Camera-type eye (tissue), 1 donor: ENCODE measurements around the genes CSNK1G1, PIF1 and DPP8.

DNA sequence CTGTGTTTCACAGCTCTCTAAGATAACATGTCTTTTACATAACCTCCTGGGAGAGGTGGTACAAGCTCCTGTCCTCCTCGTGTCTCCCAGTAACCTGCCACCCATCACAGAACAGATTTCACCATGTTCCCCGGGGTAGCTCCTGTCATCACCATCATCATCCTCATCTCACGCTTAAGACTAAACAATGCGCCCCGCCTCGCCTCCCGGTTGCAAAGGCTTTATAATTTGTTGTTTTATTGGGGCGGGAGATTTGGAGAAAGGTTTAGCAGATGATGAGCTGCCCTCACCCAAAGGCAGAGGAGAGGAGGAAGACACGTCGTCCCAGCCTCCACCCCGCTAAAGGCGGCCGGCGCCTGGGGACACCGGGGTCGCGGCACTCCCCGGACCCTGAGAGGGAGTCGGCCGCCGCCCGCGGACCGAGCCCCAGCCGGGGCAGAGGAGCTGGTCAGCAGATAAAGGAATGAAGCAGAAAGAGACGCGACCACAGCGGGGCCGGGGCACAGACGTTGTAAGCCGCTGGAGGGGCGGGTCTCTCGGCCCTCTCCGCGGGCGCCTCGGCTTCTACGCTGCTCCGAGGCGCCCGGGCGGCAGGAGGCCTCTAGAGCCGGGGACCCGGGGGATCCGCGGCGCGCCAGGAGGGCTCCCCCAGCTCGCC is 620 bp downstream of the HERC1 start:
- RAMPAGE, long total RNA, result no peak

- RAMPAGE, long total RNA, result no peak
These were observed 26.4 kb upstream of the HERC1 start for GRCh38 chr15:63859929-63860713.

GRCh38 chr15:64152902-64153362 is 1.4 kb downstream of the SNX22 start:
- RAMPAGE, long total RNA, result no peak

- RAMPAGE, long total RNA, result no peak
These were observed 2.1 kb downstream of the SNX22 start for GRCh38 chr15:64153363-64154203.

GRCh38 chr15:64355932-64356888 is at the start of gene CSNK1G1:
CSNK1G1 (minus strand) TSS chr15:64356173.
- RAMPAGE, long total RNA, result start-site peak on the minus strand at chr15:64356083-64356123, 32 reads

GRCh38 chr15:64461788-64462615 is 1.6 kb downstream of the ZNF609 start:
- RAMPAGE, long total RNA, result no peak

DNA sequence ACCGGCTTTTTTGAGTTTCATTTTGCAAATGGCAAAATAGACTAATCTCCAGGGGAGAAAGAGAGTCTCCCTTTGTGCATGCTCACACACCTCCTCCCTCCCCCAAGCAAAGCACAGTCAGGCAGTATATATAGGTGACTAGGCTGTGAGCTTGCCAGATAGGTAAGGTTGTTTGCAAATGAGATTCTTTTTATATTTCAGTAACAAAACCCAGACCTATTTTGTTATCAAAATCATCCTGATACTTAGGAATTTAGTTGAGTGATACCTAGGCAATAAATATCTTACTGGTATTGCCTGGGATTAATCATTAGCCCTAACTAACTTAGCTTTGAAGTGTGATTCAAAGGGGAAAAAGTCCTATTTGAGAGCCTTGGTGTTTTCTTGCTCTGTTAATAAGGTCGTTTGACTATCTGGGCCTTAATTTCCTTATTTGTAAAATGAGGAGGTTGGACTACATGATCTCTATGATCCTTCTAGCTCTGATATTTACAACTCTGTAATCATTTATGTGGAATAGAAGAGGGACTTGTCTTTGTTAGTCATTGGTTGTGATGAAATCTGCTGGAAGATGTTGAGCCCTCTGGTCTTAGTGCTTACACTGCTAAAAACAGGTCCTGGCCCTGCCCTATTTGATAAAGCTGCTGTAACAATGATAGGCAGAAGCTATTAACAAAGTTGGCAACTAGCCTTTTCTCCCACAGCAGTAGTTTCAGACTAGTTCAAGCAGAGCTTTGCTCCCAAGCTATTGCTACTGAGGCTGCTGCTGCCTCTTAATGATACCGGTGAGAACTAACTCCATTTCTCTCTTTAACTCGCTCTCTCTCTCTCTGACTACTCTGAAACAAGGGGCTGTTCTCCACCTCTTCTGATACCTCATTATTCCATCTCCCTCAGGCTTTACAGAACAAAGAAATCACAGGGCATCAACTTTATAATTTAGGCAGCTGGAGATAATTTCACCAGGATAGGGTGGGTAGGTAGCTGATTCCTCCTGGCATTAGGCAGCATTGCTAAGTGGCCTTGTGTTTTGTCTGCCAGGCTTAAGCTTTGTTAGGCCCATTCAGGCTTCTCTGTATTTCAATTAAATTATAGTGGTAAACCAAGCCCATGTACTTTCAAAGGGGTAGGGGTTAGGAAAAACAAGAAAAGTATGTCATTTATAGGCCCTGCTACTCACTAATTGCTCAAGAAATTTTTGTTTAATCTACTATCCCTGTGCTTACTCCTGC is 139.9 kb downstream of the RBPMS2 start:
- RAMPAGE, long total RNA, result no peak

GRCh38 chr15:64673833-64674570 is 101.4 kb downstream of the RBPMS2 start:
- RAMPAGE, long total RNA, result no peak

DNA sequence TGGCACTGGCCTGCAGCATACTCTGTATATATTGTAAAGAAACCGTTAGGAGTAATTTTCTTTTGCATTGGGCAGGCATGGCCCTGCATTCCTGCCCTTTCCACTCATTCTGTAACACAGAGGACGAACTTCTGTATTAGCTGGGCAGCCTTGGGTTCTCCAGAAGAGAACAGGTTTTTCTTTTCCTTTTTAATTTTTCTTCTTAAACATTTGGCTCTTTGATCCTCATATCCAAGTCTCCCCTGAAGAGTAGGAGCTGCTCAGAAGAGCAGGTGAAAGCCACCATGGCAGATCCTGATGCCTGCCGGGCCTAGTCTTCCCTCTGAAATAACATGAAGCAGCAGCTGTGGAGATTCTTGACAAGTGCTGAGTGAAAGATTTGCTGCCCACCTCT is 91.6 kb downstream of the RBPMS2 start:
- RAMPAGE, long total RNA, result no peak

DNA sequence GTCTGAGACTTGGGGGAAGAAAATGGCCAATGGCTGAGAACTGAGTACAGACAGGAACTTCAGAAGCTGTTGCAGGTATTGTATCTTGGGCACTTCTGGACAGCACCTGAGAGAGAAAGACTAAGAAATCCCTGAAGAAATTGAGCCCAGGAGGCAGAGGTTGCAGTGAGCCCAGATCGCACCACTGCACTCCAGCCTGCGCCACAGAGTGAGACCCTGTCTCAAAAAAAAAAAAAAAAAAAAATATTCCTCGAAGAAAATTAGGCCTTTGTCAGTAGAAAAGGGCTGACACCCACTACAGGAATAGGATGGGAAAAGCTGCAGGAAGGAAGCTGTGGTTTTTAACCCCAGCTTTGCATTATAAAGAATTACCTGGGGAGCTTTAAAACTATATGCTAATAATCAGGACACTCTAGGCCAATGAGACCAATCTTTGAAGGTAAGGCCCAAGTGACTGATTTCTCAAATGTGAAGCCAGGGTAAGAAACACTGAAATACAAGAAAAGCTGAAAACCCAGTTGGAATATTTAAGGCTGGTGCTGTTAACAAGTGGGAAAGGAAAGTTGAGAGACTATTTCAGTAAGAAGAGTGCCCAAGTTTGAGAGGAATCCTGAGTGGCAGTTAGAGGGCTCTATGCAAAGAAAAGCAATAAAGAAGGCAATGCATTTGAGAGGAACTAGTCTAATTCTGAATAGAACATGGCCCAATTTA is 74.4 kb downstream of the RBPMS2 start:
- RAMPAGE, long total RNA, result no peak

- RAMPAGE, long total RNA, result no peak
These were observed 727 bp downstream of the RBPMS2 start for GRCh38 chr15:64774567-64775157.

DNA sequence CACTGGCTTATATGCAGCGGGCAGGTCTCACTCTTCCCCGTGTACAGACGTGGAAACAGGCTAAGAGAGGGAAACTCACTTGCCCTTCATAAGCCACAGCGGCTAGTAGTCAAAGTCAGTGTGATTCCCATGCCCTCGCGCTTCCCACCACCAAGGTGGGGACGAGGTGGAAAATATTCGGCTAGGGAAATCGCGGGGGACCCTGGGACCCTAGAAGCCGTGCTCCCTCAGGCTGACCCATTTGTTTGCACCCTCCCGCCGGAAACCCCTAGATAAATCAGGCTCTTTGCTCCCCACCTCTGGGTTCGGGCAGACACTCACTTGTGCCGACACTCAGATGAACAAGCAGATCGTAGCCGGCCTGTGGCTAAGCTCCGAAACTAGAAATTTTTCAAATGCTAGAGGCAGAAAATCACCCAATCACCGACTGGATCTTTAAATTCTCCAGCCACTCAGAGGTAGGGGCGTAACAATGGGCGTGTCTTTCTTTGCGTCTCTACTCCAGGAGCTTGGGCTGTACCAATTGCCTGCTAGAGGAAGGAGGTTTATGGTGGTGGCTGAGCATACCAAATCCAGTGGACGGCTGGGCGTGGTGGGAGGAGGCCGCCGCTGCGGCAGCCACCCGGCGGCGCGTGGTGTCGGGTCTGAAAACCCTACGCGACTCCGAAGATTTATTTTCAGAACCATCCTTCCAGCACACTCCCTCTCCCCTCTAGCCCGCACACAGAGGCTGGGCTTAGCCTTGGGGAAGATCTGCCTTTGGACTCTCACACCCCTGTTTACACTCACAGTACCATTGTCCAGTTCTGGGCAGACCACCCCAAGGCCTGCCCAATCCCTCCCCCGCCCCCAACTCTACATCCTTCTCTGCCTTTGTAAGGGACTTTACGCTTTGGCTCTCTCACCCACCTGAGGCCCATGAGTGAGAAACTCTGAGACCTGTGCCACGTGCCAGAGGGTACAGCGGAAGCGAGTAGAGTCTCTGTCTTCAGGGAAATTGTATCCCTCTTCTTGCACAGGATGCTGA is at the start of gene PIF1:
Gene PIF1 (minus strand): TSS at position 376 of the 1,027 bp plus-strand sequence.
- RAMPAGE, long total RNA, result no peak

DNA sequence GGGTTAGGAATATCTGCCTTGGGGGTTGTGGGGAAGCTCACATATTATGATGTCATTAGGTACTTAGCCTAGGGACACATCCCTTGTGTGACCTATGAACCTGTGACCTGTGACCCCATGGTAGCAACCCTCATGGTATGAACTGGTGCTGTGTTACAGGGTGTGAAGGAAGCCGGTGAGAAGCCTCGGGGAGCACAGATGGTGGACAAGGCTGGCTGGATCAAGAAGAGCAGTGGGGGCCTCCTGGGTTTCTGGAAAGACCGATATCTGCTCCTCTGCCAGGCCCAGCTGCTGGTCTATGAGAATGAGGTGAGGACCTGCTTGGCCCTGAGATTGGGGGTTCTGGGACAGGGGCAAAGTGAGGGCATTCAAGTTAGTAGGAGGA is 6.7 kb downstream of the PLEKHO2 start:
- RAMPAGE, long total RNA, result no peak

GRCh38 chr15:64893308-64894341 is 18.1 kb upstream of the ANKDD1A start:
- RAMPAGE, long total RNA, result no peak

GRCh38 chr15:64930314-64930723 is 18.6 kb downstream of the ANKDD1A start:
- RAMPAGE, long total RNA, result no peak

- RAMPAGE, long total RNA, result no peak
These were observed 38.0 kb downstream of the ANKDD1A start for GRCh38 chr15:64949473-64950296.

- RAMPAGE, long total RNA, result no peak
These were observed 1.1 kb upstream of the SLC51B start for GRCh38 chr15:65043940-65044557.

- RAMPAGE, long total RNA, result no peak
These were observed 4.7 kb downstream of the PDCD7 start for GRCh38 chr15:65128896-65129401.

- RAMPAGE, long total RNA, result no peak
These were observed 2.7 kb downstream of the PDCD7 start for GRCh38 chr15:65130856-65131355.

GRCh38 chr15:65516790-65518084 is at the start of gene DPP8:
DPP8 (minus strand) TSS chr15:65517689.
- RAMPAGE, long total RNA, result no peak